Amniotic epithelial cell (primary cell): ENCODE measurements around a stretch of chr4.

DNA sequence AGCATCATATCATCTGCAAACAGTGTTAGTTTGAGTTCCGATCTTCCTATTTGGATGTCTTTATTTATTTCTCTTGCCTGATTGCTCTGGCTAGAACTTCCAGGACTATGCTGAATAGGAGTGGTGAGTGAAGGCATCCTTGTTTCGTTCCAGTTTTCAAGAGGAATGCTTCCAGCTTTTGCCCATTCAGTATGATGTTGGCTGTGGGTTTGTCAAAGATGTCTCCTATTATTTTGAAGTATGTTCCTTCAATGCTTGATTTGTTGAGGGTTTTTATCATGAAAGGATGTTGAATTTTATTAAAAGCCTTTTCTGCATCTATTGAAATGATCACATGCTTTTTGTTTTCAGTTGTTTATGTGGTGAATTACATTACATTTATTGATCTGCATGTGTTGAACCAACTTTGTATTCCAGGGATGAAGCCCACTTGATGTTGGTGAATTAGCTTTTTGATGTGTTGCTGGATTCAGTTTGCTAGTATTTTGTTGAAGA lies 93.7 kb downstream of the ANAPC10 start:
- RRBS: no CpG with 5 or more reads among the region's 2 CpGs

DNA sequence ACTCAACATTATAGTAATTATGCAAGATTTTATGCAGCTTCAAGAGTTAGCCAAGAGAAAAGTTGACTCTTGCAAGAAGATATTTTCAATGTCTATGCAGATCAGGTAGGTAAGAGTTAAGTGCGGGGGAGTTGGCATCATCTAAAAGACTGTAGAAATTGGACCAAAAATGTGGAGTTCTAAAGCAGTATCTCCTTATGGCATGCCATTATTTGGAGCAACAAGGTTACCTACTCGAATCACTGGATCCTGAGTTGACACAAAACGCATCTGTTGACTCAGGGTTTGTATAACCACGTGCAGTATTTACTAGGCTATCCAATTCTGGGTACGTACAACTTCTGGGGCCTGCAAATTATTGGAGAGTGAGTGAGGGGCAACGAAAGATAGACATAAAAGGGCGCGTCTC lies 662 bp upstream of the SMAD1 start:
- RRBS: no CpG with 5 or more reads among the region's 8 CpGs

DNA sequence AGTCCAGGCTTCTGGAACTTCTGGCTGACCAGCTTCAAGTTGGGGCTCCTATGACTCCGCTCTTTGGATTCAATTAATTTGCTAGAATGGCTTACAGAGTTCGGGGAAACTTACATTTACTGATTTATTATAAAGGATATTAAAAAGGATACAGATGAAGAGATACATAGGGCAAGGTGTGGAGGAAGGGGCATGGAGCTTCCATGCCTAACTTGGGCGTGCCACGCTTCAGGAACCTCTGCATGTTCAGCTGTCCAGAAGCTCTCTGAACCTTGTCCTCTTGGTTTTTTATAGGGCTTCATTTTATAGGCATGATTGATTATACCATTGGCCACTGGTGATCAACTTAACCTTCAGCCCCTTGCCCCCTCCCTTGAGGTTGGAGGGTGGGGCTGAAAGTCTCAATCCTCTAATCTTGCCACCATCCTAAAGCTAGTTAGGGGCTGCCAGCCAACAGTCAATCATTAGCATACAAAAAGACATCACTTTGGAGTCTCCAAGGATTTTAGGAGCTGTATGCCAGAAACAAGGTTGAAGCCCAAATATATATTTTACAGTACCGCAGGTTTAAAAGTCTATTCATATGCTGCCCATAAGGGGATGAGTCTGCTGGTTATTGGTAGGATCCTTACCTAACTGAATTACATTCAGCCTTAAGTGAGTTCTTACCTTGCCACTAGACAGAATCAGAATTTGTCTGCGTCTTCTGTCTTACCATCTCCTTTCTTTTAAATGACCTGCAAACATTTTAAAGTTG lies 10.8 kb downstream of the SMAD1 start:
- RRBS: no CpG with 5 or more reads among the region's 6 CpGs

DNA sequence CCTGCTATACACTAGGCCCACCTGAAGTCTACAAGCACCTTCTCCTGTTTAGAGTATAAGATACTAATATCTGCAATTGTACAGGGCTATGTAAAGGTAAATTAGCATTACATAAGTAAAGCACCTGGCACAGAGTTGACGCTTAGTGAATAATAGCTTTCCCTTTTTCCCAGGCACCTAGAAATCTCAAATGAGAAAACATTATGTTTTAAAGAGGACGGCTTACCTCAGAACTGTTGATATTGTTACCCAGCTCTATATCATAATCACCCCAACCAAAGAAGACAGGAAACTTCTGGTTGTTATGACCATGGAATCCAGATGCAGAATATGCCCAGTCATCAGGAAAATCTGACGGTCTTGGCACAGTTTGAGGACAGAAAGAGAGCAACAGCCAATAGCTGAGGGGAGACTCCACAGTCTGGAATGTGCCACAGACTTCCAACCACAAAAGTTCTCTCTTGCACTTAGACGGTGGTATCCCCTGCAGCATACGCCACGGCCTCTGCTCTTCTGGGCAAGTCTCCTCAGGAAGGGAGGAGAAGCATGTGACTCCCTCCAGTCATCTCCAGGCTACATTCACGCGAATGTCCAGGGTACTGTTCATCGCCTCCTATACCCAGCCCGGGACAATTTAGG lies 18.5 kb downstream of the ZNF827 start:
- RRBS: no CpG with 5 or more reads among the region's 10 CpGs

- RRBS: 2% methylated on average over 21 of the region's 97 CpGs
Measured at GRCh38 chr4:145937100-145938086, 1.2 kb downstream of the ZNF827 start.

DNA sequence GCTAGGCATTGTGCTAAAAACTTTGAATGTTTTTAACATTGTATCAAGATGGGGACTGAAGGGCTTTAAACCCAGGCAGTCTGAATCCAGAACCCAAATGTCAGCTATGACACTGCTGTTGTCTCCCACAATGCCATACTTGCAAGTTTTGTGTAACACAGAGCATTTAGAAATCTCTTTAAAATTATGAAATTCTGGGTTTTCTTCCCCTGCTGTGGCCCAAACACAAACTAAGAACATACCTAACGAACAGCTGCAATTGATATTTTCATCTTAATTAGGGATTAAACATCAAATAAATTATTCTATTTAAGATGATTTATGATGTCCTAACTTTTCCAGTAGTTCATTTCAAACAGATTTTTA lies 66.7 kb upstream of the LSM6 start:
- RRBS: no CpG with 5 or more reads among the region's 1 CpG

DNA sequence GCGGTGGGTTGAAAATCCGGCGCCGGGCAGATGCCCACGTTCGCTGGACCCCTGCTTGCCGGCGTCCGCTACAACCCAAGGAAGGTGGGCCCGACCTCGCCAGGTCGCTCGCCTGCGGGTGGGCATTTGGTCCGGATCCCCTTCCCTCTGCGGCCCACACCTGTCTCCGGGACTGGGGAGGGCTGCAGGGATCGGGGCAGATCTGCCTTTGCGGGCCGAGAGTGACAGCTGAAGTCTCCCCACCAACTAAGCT lies 714 bp upstream of the SLC10A7 start:
- RRBS: under 1% methylated on average over 14 of the region's 20 CpGs

GRCh38 chr4:147618157-147618793 lies 1.1 kb downstream of the TMEM184C start:
- RRBS: no CpG with 5 or more reads among the region's 7 CpGs

DNA sequence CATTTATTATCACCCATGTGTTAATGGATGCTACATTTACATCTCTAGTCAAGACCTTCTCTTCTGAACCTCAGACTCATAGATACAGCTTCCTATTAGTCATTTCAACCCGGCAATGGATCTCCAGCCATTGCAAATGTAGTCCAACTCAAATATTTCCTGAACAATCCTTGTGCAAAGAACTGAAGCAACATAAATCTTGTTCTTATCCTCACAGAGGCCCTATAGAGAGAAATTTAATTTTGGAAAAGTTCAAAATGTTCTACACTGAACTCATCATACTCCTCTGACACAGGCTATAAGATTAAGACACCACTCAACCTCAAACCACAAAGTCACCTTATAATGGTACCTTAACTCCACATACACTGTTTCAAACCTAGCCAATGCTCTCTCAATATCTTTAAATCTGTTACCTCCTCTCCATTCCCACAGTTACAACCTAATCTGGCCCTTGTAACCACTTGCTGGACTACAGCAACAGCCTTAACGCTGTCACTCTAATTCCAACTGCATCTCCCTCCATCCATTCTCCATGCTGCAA lies 3.1 kb downstream of the PRMT9 start:
- RRBS: no CpG with 5 or more reads among the region's 2 CpGs

- RRBS: no CpG with 5 or more reads among the region's 4 CpGs
Measured at GRCh38 chr4:147776893-147777093, 44.9 kb downstream of the ARHGAP10 start.

GRCh38 chr4:147837247-147837769 lies 105.4 kb downstream of the ARHGAP10 start:
- RRBS: no CpG with 5 or more reads among the region's 3 CpGs

GRCh38 chr4:147874688-147875348 lies 142.9 kb downstream of the ARHGAP10 start:
- RRBS: no CpG with 5 or more reads among the region's 5 CpGs

GRCh38 chr4:147881593-147882146 lies 149.8 kb downstream of the ARHGAP10 start:
- RRBS: no CpG with 5 or more reads among the region's 5 CpGs

- RRBS: no CpG with 5 or more reads among the region's 4 CpGs
Measured at GRCh38 chr4:147925772-147926791, 194.2 kb downstream of the ARHGAP10 start.

DNA sequence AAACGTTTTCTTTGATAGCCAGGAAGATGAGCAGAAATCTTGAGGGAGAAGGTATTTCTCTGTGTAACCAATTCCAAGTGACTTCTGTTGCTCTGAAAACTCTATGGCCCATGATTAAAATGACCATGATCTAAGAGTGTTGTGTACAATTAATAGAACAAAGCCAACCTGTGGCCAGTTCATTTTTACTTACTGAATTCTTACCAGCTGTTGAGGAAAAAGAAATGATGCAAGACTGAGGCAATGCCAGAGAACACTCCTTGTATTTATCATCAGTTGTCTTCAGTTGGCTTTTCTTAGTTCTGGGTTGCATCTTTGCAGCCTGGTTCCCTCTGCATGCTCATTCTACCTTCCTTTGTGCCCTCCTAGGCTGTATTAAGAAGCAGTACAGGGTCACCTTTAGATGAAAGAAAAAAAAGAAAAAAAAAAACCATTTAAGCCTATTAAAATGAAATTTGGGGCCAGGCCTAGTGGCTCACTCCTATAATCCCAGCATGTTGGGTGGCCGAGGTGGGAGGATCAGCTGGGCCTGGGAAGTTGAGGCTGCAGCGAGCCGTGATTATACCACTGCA lies 298.7 kb downstream of the ARHGAP10 start:
- RRBS: no CpG with 5 or more reads among the region's 4 CpGs

DNA sequence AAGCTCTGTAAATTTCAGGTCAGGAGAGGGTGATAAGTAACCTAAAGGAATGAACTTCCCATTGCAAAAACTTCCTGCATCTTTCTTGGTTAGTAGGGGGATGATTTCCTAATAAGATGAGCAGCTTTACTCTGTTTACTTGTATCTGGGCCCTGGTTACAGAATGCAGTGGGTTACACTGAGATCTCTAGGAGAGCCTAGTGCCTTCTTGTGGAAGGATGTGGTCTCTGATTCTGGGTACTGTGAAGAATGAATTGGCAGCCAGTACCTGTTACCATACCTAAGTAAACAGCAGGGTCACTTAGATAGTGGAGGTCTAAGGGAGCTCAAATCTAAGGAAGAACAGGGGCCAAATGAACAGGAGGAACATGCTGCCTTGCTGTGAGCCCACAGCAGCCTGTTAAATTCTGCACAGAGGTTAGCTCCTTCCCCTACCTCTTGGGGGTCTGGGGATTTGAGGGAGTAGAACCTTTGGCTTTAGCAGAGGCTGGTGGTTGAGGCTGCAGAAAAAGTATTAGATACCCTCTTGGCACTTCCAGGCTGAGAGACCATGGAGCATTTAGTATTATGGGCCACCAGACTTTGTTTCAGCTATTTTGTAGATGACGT lies 320.7 kb downstream of the ARHGAP10 start:
- RRBS: no CpG with 5 or more reads among the region's 1 CpG

- RRBS: no CpG with 5 or more reads among the region's 5 CpGs
Measured at GRCh38 chr4:148056776-148057213, 324.9 kb downstream of the ARHGAP10 start.

DNA sequence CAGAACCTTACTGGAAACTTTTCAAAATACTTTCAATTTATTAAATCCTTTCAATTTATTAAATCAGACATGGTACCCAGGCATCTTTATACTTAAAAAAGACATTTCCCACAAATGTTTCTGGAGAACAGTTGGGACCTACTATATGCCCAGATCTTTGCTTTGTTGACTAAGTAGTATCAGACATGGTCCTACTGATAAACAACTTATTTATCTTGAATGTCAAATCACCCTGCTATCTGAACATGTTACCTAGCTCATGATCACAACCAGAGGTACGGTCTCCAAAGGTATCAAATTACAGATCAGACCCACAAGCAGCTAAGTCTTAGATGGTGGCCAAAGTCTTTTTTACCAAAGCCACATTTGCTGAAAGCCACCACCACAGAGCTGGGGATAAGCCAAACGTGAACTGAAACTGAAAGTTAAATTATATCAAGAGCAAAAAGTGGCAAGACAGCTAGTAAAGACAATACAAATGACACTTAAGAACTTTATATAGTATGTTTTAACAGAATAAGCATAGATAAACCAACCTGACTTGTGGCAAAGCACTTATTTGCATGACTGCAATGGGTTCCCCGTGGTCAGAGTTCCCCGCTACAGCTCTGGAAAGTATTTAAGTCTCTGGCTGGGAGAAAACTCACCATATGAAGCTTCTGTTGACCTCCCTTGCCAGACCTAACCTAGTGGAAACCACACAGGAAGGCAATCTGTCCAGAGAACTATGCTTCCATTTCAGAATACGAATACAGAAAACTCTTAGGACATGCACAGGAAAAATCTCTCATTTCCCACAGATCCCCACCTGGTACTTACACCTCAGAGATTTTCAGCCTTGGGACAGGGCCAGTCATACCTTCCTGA lies 225.4 kb downstream of the NR3C2 start:
- RRBS: no CpG with 5 or more reads among the region's 5 CpGs

DNA sequence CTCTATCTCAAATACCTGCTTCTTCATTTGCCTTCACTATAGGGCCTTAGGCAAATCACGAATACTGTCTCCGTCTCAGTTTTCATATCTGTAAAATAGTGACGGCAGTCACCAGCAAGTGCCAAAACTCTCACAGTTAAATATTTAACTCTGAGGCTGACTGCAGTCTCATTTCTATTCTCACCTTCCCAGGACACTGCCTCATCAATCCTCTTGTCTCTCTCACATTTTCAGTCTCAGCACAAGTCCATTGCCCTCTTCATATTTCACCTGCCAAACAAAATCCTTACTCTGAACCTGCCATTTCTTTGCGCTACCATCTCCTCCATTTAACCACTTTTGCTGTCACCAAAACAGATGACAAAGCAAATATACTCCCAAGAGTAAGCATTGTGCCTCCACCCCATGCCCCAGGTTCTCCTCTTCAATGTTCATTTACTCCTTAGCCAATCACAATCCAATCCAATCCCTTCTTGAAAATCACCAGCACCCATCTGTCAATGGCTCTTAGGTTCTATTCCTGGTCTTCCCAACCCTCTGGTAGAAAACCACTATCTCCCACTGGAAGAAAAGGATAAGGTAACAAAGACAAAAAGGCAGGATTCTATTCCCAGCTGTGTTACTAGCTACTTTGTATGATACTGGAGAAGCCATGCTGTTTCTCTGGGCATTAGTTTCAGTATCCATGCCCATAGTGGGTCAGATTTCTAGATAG lies 16.3 kb downstream of the NR3C2 start:
- RRBS: no CpG with 5 or more reads among the region's 4 CpGs

DNA sequence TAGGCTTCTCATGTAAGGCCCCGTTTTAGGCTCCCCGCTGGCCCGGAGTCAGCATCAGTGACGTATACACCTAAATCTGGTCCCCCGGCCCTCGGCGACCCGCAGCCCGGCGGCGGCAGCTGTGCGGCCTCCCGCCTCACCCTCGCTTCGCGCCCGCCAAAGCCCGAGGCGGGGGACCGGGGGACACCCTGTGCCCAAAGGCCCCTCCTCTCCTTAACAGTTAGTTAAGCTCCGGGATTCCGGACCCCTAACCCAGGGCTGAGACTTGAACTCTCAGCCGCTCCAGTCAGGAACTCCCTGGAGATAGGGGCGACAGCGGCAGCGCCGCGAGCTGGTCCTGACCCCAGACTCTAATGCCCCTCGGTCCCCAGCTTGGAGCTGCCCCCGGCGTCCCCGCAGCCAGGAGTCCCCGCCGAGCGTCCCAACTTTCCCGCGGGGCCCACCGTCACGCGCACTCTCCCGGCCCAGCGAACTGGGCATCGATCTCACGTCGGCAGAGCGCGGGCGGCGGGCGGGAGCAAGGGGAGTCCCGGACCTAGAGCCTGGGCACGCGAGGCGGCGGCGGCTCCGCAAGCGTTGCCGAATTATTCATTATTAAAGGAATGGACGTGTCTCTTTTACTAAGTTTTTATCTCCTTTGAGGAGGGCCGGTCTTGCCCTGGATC lies 1.5 kb upstream of the NR3C2 start:
- RRBS: 2% methylated on average over 37 of the region's 61 CpGs